Transverse colon (tissue), 4 donors: ENCODE results near the genes OTX2 and KIAA0586.

DNA sequence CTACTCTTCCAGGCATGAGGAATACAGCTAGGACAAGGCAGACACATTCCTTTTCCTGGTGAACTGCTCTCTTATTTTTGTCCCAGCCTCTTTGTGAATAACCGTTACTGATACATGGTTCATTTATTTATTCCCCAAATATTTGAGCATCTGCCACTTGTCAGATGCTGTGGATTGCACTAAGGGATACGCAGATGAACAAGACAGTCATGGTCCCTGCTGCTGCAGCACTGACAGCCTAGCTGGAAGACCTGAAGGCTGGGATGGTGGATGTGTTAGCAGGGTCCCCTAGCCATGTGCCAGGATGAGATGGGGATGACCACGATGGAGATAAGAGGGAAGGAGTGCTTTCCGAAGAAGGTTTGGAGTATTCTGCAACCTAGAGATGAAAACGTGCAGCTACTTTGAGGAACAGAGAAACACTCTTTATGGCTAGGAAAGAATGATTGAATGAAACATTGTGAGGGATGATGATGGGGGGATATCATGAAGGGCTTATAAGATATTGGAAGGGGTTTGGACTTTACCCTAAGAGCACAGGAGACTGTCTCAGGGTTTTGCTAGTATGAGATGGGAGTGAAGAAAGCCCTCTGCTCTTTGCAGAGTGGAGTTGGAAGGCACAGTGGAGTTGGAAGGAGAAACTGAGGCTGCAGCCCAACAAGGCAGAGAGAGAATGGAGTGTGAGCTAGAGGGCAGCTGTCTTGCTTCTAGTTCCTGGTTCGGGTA lies 6.4 kb downstream of the PELI2 start:
- PRO-cap, result no peak
- RAMPAGE, long total RNA, 4 experiments, result start-site peak on the plus strand in 1 of 4 experiments, centred at position 221 of the sequence, 11 reads per replicate

DNA sequence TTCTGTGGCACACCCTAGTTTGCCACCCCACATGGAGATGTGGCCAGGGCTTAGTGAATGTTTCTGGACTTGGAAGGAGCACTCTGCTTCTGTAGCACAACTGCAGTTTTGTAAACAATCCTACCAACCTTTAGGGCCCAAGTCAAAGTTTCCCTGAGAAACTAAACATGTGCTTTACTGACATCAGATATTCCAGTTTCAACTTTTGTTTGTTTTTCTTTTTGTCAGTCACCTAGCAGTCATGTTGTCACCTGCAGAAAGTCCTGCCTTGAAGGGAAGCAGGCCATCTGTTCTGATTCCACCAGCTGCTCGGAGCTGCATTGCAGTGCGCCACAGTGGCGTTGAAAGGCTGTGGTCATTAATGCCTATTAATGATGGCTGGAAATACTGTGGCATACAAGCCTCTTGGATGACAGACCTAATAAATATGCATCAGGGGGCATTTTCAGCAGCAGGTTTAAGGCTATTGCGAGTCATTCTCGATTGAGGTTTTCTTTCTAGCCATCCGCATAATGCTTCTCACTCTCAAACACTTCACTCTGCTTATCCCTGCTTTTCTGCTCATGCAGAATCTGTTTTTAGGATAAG lies 7.8 kb downstream of the PELI2 start:
- PRO-cap, result no peak
- RAMPAGE, long total RNA, 4 experiments, result no peak in any of the 4 experiments

GRCh38 chr14:56133503-56134022 lies 15.4 kb downstream of the PELI2 start:
- PRO-cap, result no peak
- RAMPAGE, long total RNA, 4 experiments, result no peak in any of the 4 experiments

GRCh38 chr14:56134837-56135474 lies 16.7 kb downstream of the PELI2 start:
- PRO-cap, result no peak
- RAMPAGE, long total RNA, 4 experiments, result no peak in any of the 4 experiments

- PRO-cap, result no peak
- RAMPAGE, long total RNA, 4 experiments, result no peak in any of the 4 experiments
Measured at GRCh38 chr14:56196112-56196784, 78.0 kb downstream of the PELI2 start.

DNA sequence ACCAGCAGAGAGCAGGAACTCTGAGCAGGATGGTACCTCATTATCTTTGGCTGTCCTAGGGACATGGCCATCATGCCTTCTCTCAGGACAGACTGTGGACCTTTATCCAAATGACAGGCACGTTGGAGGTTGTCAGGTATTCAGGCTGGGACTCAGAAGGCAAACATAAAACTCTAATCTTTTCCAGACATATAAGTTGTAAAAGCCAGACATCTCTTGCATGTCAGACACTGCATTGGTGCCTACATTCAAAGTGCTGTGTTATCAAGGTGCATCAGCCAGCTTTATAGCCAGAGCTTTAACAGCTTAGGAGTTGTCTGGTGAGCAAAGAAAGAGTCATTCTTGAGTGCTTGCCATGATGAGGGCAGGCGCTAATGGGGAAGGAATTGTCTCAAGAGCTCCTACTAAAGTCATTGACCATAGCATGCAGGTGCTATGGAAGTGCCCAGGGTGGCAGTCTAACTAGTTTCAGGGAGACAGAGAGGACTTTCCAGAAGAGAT lies 89.6 kb downstream of the PELI2 start:
- PRO-cap, result no peak
- RAMPAGE, long total RNA, 4 experiments, result start-site peak on the plus strand in 1 of 4 experiments, centred at position 310 of the sequence, 7 reads per replicate

- PRO-cap, result no peak
- RAMPAGE, long total RNA, 4 experiments, result start-site peak on the plus strand in 1 of 4 experiments, at chr14:56220594-56220632 at its widest, 5 reads per replicate
Measured at GRCh38 chr14:56219761-56220755, 101.8 kb downstream of the PELI2 start.

- PRO-cap, result no peak
- RAMPAGE, long total RNA, 4 experiments, result start-site peak on the plus strand in 1 of 4 experiments, at chr14:56231331-56231759 at its widest, 24 reads per replicate
Measured at GRCh38 chr14:56230881-56231958, 113.0 kb downstream of the PELI2 start.

- PRO-cap, result no peak
- RAMPAGE, long total RNA, 4 experiments, result start-site peak on the plus strand in 1 of 4 experiments, at chr14:56241652-56242101 at its widest, 5 to 6 reads per replicate
Measured at GRCh38 chr14:56241429-56242361, 123.5 kb downstream of the PELI2 start.

GRCh38 chr14:56297205-56298099 lies 179.2 kb downstream of the PELI2 start:
- PRO-cap, result no peak
- RAMPAGE, long total RNA, 4 experiments, result start-site peak on the plus strand in 1 of 4 experiments, at chr14:56297286-56297527 at its widest, 19 reads per replicate

GRCh38 chr14:56333544-56334109 lies 215.4 kb downstream of the PELI2 start:
- PRO-cap, result no peak
- RAMPAGE, long total RNA, 4 experiments, result no peak in any of the 4 experiments

DNA sequence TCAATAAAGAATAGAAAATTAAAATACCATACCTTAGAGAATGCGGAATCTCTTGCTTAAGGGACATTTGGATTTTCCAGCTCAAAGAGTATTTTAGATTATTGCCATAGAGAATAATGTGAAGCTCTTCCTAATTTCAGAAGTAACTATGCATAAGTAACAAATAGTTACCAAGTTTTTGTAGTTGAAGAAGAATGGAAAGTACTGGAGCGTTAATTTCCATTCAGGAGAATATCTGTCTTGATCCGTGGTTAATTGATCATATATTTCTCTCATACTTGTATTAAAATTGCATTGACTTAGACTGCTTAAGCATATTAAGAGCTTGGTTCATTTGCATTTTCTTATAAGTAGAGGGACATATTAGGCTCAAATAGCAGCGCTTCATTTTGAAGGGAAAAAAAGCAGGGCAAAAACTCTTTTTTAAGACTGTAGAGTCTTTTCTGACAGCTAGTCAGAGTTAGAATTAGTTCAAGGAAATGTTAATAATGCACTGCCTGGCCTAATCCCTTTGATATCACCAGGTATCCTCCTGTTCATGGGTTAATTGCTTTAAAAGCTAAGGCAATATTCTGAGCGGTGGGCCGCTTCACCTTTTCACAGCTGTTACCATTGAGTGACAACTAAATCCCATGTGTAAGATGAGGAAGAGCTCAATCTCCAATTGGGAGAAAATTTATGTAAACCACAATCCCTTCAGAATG lies 10.4 kb downstream of the TMEM260 start:
- PRO-cap, result no peak
- RAMPAGE, long total RNA, 4 experiments, result start-site peak on the plus strand in 1 of 4 experiments, centred at position 444 of the sequence, 9 reads per replicate

DNA sequence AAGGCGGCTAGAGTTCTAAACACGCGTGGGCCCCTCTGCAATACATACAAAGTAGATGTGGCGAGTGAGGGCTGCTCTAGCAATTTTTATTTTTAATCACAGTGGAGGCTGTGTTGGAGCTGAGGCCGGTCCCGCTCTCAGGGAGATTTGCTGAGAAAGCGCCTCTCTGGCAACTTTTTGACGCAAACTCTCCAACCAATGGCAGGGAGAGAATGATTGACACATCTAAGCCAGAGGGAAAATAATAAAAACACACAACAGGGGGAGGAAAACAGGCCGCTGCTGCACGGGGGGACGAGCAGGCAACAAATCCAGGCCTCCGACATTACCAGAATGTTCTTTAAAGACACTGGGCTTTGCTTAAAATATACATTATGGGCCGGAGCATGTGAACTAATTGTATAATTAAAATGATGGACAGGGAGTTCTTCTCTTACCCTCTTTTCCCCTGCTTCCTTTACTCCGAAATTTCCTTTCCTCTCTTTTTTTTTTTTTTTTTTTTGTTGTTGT lies at the start of gene OTX2:
TSS of gene OTX2 (minus strand) at position 152 of the 510 bp plus-strand sequence.
- PRO-cap, result no peak
- RAMPAGE, long total RNA, 4 experiments, result no peak in any of the 4 experiments

GRCh38 chr14:57268321-57268747 lies 371 bp downstream of the EXOC5 start:
- PRO-cap, result no peak
- RAMPAGE, long total RNA, 4 experiments, result no peak in any of the 4 experiments

- PRO-cap, result no peak
- RAMPAGE, long total RNA, 4 experiments, result no peak in any of the 4 experiments
Measured at GRCh38 chr14:57389400-57390128, 822 bp upstream of the NAA30 start.

DNA sequence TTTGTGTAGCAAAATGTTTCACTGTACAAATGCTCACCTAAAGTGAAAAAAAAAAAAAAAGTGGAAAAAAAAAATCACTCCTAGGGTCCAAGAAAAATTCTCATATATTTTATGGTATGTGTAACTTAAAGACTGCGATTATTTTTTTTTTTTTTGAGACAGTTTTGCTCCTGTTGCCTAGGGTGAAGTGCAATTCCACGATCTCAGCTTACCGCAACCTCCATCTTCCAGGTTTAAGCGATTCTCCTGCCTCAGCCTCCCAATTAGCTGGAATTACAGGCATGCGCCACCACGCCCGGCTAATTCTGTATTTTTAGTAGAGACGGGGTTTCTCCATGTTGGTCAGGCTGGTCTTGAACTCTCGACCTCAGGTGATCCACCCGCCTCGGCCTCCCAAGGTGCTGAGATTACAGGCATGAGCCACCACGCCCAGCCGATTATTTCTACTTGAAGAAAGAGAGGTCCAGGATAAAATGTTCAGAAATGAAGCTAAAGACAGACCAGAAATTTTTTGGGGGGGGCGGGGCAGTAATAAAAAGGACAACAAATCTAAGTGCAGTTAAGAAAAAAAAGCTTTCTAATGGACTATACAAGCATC lies 5.2 kb upstream of the ARID4A start:
- PRO-cap, result no peak
- RAMPAGE, long total RNA, 4 experiments, result no peak in any of the 4 experiments

DNA sequence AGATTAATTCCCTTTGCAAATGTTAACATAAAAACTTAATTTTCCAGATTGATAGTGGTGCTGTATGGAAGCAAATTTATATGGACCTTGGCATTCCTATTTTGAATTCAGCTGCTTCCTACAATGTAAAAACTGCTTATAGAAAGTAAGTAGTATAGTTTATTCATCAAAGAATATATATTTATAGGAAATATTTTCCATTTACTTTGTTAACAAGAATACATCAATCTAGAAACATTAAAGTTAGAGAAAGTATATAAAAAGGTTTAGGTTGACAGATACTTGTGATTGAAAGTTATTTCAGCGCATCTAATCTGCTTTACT lies 48.6 kb downstream of the ARID4A start:
- PRO-cap, result no peak
- RAMPAGE, long total RNA, 4 experiments, result no peak in any of the 4 experiments

DNA sequence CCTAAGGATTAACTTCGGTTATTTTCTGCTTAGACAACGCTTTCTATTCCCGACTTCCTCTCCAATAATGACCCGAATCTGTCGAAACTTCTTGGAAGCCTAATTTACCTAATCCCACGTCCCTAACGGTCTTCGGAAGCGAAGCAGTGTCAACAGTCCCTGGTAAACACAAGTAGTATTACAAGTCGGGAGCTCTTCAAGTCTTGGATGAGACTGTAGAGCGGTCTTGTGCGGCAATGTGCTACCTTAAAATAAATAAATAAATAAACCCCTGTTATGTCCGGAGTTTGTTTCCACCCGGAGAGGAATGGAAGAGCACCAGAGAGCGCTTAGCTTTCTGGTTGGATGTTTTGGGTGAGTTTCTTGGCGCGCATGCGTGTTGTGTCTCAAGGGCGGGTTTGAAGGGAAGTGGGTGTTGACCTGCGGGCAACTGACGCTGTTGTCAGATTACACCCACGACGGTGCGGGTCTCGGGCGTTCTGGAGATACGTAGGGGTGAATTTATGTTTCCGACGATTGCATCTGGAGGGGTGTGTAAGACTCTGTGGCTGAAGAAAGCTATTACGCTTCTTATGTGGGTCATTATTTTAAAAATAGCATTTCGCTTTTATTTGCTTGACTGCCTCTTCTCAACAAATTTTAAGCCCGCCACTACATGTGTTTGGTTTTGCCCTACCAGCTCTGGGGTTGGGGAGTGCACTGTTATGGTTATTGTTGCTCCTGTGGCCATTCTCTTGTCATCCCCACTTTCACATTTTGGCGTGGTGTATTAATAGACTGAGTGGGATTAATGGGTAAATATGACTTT lies at the start of gene KIAA0586:
TSS of gene KIAA0586 (plus strand) at position 436 of the 808 bp plus-strand sequence.
- PRO-cap, result bidirectional peak, plus-strand start at position 149 of the sequence, minus-strand start outside the sequence; bidirectional peak, plus-strand start at position 445 of the sequence, minus-strand start at position 238 of the sequence; unidirectional peak, plus-strand start at position 714 of the sequence
- RAMPAGE, long total RNA, 4 experiments, result start-site peak on the plus strand in 2 of 4 experiments, centred at positions 435 to 455 of the sequence, 22 to 69 reads per replicate

DNA sequence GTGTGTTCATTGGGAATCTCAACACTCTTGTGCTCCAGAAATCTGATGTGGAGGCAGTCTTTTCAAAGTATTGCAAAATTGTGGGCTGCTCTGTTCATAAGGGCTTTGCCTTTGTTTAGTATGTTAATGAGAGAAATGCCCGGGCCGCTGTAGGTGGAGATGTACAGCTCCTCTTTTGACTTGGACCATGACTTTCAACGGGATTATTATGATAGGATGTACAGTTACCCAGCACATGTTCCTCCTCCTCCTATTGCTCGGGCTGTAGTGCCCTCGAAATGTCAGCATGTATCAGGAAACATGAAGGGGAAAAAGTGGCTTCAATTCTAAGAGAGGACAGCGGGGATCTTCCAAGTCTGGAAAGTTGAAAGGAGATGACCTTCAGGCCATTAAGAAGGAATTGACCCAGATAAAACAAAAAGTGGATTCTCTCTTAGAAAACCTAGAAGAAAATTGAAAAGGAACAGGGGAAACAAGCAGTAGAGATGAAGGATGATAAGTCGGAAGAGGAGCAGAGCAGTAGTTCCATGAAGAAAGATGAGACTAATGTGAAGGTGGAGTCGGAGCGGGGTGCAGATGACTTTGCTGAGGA lies 93.8 kb downstream of the KIAA0586 start:
- PRO-cap, result no peak
- RAMPAGE, long total RNA, 4 experiments, result start-site peak on the plus strand in 1 of 4 experiments, centred at position 253 of the sequence, 9 reads per replicate

GRCh38 chr14:58646128-58647138 lies 8.7 kb downstream of the DACT1 start:
- PRO-cap, result no peak
- RAMPAGE, long total RNA, 4 experiments, result no peak in any of the 4 experiments